Foreskin fibroblast (primary cell): ENCODE measurements around the genes SNX18 and DDX4.

DNA sequence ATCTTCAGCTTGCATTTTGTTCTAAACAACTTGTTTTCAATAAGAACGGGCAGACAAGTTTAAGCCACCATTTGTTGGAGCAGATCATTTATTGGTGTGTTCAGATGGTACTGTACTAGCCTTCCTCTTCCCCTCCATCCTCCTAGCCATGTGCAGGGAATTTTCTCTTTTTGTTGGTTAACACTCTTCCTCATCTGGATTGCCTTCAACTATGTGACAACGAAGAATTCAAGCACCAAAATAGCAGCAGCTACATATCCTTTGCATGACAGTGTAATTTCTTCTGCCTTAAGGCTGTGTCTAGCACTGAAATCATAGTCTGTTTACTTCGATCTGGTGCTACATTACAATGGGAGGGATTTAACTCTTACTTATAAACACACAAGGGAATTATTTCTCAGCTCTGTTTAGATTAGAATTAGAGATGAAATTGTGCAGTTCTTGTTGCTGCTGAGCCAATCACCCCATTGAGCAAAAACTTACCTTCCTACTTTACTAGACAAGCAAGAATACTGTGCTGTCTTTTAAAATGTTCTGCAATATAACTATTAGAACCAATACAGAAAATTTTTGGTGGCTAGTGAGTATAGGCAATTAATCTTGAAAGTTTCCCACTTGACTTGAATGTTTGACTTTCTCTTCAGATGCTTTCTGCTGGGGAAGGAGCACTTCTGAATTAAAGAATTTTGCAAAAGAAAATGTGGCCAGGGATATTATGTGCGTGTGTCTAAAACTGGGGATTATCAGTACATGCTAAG, 260.3 kb downstream of the ARL15 start:
- RRBS, result no CpG with 5 or more reads among the region's 4 CpGs

- RRBS, result no CpG with 5 or more reads among the region's 2 CpGs
Measured at GRCh38 chr5:54201369-54201649, 109.1 kb downstream of the ARL15 start.

DNA sequence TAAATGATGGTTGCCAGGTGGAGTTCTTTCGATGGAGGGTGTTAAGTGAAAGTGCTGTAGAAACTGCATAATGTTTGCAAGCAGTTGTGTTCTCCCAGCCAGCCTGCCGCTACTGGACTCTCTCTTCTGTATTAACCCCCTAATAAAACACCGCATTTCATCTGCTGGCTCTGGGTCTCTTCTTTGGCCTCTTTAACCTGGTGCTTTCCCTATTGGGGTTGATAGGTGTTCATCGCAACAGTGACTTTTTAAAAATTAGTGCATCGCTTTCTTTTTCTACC, 3.4 kb downstream of the HSPB3 start:
- RRBS, result no CpG with 5 or more reads among the region's 5 CpGs

DNA sequence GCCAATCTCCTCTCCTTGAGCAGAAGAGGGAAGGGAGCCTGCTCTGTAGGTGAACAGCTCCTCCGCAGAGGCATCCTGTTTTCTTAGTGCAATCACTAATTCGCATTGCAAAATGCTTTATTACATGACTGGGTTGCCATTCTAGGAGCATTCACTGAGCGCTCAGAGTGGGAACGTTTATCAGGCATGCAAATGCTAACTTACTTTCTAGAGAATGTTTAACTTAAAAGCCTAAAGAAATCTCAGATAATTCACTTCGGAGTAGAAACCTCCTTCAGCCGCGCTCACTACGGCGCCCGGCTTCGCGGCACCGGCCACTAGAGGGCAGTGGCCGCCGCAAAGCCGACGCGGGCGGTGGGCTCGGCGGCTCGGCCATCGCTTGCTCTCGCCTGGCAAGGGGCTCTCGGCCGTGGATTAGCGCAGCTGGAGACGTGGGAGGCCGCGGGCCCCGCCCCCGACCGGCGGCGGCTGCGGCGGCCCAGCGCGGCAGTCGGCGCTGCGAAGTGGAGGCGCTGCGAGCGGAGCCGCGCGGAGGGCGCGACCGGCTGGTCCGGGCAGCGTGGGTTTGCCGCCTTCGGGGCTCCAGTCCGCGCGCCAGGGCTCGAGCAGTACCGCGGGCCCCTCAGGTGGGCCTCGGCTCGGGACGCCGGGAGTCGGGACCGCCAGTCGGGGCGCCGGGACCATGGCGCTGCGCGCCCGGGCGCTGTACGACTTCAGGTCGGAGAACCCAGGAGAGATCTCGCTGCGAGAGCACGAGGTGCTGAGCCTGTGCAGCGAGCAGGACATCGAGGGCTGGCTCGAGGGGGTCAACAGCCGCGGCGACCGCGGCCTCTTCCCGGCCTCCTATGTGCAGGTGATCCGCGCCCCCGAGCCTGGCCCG, at the start of gene SNX18:
TSS of gene SNX18 (plus strand) at position 489 of the 880 bp plus-strand sequence.
- RRBS, result 3% methylated on average over 31 of the region's 93 CpGs

DNA sequence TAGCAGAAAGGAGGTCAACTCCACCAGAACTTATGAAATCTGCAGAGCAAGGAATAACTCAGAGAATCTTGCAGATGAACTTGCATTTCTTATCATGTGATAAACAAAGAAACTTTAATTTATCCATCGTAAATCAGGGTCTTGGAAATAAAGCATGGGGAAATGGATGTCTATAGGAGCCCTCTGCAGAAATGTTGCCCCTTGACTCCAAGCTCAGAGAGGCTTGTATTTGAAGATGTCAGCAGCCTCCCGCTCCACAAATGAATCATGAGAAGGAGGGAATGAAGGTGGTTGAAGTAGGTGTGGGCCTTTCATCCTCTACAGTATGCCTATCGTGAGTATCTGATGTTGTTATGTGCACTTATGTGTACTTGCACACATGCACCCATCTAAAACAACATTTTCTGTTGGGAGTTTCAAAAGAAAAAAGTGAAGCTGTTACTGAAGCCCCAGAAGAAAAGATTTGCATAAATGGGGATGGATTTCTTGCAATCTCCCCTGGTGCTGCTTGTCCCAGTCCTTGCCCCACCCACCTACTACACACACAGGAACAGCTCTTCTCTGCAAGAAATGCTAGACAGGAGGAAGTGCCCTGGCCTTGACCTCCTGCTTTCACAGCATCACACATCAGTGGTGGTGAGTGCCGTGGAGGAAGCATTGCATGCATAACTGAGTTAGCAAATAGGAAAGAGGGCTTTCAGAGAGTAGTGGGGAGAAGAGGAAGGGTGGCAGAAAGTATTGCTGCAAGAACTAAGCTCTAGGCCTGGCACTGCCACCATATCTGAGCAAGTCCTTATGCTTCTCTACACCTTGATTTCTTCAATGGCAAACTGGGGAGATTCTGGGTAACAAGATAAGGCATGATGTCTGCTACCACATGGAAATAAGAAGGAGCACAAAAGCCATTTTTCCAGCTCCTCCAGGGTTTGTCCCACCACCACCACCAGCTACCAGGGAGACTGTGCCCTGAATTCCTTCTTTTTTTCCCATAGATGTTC, 156.1 kb downstream of the SNX18 start:
- RRBS, result no CpG with 5 or more reads among the region's 4 CpGs

- RRBS, result 4% methylated on average over 8 of the region's 11 CpGs
Measured at GRCh38 chr5:55233373-55233464, 189 bp downstream of the CCNO start.

DNA sequence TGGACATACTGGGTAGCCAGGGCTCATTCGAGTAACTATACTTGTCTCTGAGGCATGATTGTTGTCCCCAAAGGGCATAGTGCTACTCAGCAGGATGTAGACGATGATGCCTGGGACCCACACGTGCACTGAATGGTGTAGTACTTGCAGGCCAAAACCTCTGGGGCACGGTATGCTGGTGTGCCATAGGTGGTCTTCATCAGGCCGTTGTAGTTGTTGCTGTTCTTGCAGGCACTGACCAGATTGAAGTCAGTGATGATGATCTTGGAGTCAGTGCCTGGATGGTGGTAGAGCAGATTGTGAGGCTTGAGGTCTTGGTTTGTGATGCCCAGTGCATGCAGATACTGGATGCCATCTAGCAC, 48.8 kb downstream of the MTREX start:
- RRBS, result no CpG with 5 or more reads among the region's 5 CpGs

GRCh38 chr5:55423278-55423805, 111.4 kb downstream of the PLPP1 start:
- RRBS, result no CpG with 5 or more reads among the region's 1 CpG

- RRBS, result no CpG with 5 or more reads among the region's 6 CpGs
Measured at GRCh38 chr5:55467736-55468418, 66.9 kb downstream of the PLPP1 start.

- RRBS, result no CpG with 5 or more reads among the region's 5 CpGs
Measured at GRCh38 chr5:55504805-55505411, 29.9 kb downstream of the PLPP1 start.

GRCh38 chr5:55516105-55516705, 18.6 kb downstream of the PLPP1 start:
- RRBS, result no CpG with 5 or more reads among the region's 1 CpG

- RRBS, result no CpG with 5 or more reads among the region's 7 CpGs
Measured at GRCh38 chr5:55521729-55522419, 12.9 kb downstream of the PLPP1 start.

DNA sequence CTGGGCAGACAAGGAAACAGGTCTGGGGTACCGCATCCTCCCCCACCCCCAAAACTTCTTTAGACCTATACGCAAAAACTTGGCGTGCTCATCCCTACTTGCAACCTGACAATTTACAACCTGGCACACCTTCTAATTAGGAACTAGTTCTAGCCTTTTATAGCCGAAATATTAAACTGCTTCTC, 907 bp downstream of the PLPP1 start:
- RRBS, result no CpG with 5 or more reads among the region's 4 CpGs

GRCh38 chr5:55636680-55637065, 75.5 kb downstream of the SLC38A9 start:
- RRBS, result no CpG with 5 or more reads among the region's 3 CpGs

DNA sequence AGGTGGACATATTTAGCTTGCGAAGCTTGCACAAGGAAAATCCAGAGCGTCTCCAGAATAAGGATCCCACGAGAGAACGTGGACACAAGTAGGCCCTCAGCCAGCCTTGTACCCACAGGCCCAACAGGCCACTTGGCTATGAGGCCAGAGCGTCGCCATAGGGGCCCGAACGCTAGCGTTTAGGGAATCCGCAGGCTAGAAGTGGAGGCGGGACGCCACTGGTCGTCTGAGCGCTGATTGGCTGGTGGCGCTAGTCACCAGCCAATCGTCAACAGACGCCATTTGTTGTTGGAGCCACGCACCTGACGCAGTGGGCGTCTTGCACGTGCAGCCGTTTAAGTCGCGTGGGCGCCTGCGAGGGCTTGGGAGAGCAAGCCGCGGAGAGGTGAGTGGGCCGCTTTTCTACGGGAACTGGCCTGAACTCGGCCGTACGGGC, at the start of gene DDX4:
TSS of gene DDX4 (plus strand) at position 345 of the 436 bp plus-strand sequence.
- RRBS, result no CpG with 5 or more reads among the region's 33 CpGs

- RRBS, result no CpG with 5 or more reads among the region's 2 CpGs
Measured at GRCh38 chr5:56029761-56030365, 35.1 kb upstream of the IL6ST start.

GRCh38 chr5:56052986-56053260, 58.2 kb upstream of the IL6ST start:
- RRBS, result no CpG with 5 or more reads among the region's 1 CpG

- RRBS, result no CpG with 5 or more reads among the region's 9 CpGs
Measured at GRCh38 chr5:56116452-56117310, 116.4 kb downstream of the ANKRD55 start.

DNA sequence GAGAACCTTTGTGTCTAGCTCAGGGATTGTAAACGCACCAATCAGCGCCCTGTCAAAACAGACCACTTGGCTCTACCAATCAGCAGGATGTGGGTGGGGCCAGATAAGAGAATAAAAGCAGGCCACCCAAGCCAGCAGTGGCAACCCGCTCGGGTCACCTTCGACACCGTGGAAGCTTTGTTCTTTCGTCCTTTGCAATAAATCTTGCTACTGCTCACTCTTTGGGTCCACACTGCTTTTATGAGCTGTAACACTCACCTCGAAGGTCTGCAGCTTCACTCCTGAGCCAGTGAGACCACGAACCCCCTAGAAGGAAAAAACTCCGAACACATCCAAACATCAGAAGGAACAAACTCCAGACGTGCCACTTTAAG, 63.2 kb upstream of the ANKRD55 start:
- RRBS, result no CpG with 5 or more reads among the region's 11 CpGs